ENCODE data around the genes PLXNA4, AGBL3 and TMEM140.

- PRO-cap, result no peak
- RAMPAGE, long total RNA, result no peak
Measured at GRCh38 chr7:132576088-132577138, at the start of gene PLXNA4. Gene PLXNA4 (minus strand): TSS chr7:132576470.

GRCh38 chr7:132734069-132734325 lies 157.7 kb upstream of the PLXNA4 start:
- PRO-cap, result no peak
- RAMPAGE, long total RNA, result no peak

GRCh38 chr7:132771231-132771884 lies 195.1 kb upstream of the PLXNA4 start:
- PRO-cap, result no peak
- RAMPAGE, long total RNA, result no peak

- PRO-cap, result no peak
- RAMPAGE, long total RNA, result no peak
Measured at GRCh38 chr7:133424047-133424584, 171.2 kb downstream of the EXOC4 start.

DNA sequence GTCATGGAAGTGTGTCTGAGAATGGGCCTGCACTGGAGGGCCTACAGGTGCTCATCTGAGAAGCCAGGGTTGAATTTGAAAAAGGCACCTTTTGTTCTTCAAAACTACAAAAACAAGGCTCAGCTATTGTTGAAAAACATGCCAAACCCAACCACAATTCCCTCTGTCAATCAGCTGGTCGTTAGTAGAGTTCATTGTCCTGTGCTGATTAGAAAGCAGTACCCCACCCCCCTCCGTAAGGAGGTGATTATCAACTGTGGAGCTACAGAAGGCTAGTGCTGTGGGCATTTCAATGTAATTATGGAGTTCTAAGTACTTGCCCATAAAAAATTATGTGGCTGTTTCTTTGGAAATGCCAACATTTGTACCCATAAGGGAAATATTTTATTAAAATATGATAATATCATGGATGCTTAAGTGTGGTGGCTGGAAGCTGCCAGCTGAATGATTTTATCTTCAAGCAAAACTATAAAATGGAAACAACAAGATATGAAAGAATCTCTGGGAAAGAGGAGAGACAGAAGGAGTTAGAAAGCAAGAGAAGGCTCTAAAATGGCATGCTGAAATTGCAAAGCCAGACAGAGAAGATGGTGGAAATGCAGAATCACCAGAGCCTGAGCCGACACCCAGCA lies 179.6 kb upstream of the LRGUK start:
- PRO-cap, result no peak
- RAMPAGE, long total RNA, result no peak

- PRO-cap, result no peak
- RAMPAGE, long total RNA, result no peak
Measured at GRCh38 chr7:134026220-134026978, 100.7 kb upstream of the LRGUK start.

GRCh38 chr7:134365312-134366202 lies 48.8 kb upstream of the SLC35B4 start:
- PRO-cap, result no peak
- RAMPAGE, long total RNA, result no peak

GRCh38 chr7:134645798-134646652 lies 628 bp upstream of the BPGM start:
- PRO-cap, result bidirectional peak, plus-strand start at chr7:134646854, minus-strand start at chr7:134646594
- RAMPAGE, long total RNA, result no peak

- PRO-cap, result no peak
- RAMPAGE, long total RNA, result no peak
Measured at GRCh38 chr7:134828484-134828939, 49.1 kb downstream of the CALD1 start.

GRCh38 chr7:134901381-134902200 lies 84.7 kb upstream of the AGBL3 start:
- PRO-cap, result no peak
- RAMPAGE, long total RNA, result no peak

GRCh38 chr7:134939145-134939591 lies 47.1 kb upstream of the AGBL3 start:
- PRO-cap, result no peak
- RAMPAGE, long total RNA, result no peak

DNA sequence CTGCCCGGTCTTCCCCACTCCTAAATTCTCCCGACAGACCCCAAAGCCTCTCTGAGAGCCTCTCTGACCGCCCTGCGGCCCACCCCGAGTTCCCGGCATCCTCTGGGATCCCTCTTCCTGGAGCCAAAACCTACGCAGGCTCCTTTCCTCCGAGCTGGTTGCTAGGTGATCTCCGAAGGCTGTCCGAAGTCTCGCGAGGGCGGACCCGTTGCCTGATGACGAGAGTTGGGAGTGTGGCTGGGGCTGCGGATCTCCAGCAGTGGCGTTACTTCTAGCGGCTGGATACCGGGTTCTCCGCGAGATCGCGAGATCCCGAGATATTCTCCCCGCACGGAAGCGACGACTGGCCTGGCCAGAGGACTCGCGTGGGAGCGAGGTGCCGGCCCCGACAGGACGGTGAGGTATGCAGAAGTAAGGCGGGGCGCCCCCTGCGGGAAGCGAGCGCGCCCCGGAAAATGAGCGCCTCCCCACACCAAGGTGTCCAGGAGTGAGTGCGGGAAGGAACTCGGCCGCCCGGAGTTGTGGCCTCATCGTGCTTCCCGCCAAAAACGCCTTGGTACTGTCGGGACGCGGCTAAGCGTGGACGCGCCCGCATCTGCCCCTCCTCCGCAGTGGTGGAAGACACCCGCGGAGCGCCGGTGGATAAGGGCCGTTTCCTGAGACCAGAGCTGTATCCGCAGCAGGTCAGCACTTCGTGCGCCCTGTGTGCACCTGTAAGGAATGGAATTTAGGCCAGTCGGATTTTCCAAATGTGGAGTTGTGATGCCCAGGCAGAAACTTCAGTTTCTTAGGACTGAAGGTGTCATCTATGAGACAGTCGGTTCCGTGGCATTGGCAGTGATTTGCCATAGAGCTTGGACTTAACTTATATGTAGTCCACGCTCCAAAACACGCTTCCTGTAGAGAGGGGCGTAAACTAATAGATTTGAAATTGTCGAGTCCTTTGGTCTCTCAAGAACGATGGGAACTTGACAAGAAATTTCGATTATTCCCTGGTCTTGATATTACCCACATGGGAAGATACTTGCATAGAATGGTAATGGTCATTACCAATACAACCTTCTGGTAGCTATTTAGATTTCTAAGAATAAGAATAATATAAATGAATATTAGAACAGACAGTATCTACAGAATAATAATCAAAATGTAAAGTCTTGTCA lies at the start of gene AGBL3:
AGBL3 (plus strand) TSS at position 208 of the 1,160 bp plus-strand sequence.
- PRO-cap, result bidirectional peak, plus-strand start at position 268 of the sequence, minus-strand start at position 493 of the sequence
- RAMPAGE, long total RNA, result no peak

GRCh38 chr7:135147669-135148916 lies at the start of gene TMEM140:
Gene TMEM140 (plus strand): TSS chr7:135148072.
- PRO-cap, result no peak
- RAMPAGE, long total RNA, result no peak

DNA sequence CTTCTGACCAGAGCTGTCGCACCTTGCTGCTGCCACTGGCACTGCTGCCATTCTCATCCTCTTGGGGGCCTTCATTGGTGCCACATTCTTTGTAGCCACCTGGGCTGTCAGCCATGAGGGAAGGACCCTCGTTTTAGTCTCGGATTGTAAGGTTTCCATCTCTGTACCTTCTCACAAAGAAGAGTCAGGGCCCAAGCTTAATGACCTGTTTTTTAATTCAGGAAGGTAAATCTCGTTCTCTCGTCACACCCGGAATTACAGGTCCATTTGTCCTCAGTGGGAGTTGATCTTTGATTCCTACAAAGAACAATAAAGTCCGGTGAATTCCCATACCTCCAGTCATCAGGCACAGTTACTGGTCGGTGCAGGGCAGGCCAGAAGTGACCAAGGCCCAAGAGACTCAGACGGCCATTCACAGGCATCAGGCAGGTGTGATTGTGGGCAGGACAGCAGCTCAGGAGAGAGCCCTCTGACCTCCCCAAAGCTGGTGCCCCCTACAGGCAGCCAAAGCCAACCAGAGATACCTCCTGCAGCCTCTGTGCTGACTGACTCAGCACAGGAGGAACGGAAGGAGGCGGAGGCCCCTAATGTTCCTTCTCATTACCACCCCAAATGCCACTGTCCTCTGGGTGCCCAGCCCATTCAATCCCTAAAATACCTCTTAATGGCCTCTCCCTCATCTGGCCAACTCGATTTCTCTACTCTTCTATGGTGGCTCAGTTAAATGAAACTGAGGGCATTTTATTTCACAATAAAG lies 1.6 kb downstream of the CYREN start:
- PRO-cap, result bidirectional peak, plus-strand start at position 548 of the sequence, minus-strand start at position 434 of the sequence
- RAMPAGE, long total RNA, result no peak

GRCh38 chr7:135193418-135194114 lies 17.8 kb downstream of the WDR91 start:
- PRO-cap, result no peak
- RAMPAGE, long total RNA, result no peak

DNA sequence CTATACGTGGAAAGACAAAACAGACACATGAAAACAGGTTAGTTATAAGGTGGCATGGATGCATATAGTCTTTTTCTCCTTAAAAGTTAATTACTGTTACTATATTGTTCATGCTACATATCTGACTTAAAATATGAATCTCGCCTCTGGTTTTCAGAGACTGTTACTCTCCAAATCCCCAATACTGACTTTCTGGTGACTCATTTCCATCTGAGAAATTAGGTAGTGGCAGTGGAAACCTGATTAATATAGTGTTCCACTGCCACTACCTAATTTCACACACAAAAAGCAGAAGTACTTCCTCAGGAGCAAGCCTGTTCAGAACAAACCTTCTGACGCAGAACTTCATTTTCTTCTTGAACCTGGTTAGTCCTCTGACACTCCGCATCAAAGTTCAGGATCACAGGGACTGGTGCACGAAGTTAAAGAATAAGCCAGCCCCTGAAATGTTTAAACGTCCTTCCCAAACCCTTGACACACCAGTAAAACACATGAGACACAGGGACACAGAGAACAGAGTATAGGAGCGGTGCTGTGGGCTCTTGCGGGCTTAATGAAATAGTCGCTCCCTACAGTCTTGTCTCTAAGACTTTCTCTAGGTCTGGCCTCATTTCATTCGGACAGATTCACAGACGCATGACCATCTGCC lies 4.4 kb downstream of the WDR91 start:
- PRO-cap, result no peak
- RAMPAGE, long total RNA, result no peak

GRCh38 chr7:135215185-135215639 lies 3.9 kb upstream of the WDR91 start:
- PRO-cap, result no peak
- RAMPAGE, long total RNA, result no peak

- PRO-cap, result no peak
- RAMPAGE, long total RNA, result no peak
Measured at GRCh38 chr7:135662762-135663654, 694 bp downstream of the STMP1 start.

GRCh38 chr7:135755258-135755752 lies 6.7 kb upstream of the FAM180A start:
- PRO-cap, result no peak
- RAMPAGE, long total RNA, result no peak

DNA sequence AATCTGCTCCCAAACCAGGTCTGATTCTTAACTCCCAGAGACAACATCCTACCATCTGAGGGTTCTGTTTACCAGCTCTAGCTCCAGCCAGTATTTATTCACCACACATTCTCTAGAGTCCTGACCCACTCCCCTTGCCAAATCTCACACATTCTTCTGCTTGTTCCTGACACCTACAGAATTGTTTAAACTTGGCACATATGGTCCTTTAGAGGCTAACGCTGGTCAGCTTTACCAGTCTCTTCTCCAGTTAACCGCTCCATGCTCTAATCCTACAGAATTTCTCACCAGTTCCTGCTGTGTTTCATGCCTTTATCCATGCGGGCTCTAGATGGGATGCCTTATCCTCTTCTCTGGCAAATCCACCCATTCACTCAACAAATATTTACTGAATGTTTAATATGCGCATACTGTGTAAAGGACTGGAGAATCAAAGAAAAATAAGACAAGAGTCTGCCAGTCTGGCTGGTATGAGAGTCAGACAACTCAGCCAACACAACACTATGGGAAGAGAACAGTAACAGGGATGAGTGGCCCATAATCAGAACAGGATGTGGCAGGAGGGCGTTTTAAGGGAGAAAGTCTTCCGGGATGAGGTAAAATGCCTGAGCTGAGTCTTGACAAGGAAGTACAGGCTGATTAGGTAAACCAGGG lies 46.3 kb downstream of the MTPN start:
- PRO-cap, result no peak
- RAMPAGE, long total RNA, result no peak